Helper T cell (primary cell): Measurements from ENCODE around the genes TRIM25 and MSI2.

- PRO-cap, 2 experiments, result no peak in any of the 2 experiments
Measured at GRCh38 chr17:55732702-55733350, 10.2 kb upstream of the TMEM100 start.

DNA sequence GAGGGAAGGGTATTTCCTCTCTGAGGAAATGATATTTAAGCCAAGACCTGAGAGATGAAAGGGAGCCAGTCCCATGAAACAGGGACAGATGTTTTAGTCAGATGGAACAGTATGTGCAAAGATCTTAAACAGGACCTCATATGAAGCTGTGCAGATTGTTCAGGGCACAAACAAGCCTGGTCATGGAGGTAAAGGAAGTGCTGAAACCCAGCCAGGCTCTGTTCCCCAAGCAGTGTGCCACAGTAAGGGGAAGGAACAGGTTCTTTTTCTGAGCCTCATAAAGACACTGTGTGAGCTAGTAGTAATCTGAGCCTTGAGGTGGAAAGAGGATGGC lies 159.9 kb downstream of the ANKFN1 start:
- PRO-cap, 2 experiments, result no peak in any of the 2 experiments

DNA sequence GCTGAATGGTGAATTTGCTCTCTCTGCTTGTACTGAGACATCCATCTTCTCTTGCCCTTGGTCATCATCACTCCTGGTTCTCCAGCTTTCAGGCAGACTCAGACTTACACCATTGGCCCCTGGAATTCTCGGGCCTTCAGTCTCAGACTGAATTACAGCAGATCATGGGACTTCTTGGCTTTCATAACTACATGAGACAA lies 26.2 kb upstream of the NOG start:
- PRO-cap, 2 experiments, result peak in 2 of 2 experiments; most common minus-strand start position 133 of the sequence (in 2)

DNA sequence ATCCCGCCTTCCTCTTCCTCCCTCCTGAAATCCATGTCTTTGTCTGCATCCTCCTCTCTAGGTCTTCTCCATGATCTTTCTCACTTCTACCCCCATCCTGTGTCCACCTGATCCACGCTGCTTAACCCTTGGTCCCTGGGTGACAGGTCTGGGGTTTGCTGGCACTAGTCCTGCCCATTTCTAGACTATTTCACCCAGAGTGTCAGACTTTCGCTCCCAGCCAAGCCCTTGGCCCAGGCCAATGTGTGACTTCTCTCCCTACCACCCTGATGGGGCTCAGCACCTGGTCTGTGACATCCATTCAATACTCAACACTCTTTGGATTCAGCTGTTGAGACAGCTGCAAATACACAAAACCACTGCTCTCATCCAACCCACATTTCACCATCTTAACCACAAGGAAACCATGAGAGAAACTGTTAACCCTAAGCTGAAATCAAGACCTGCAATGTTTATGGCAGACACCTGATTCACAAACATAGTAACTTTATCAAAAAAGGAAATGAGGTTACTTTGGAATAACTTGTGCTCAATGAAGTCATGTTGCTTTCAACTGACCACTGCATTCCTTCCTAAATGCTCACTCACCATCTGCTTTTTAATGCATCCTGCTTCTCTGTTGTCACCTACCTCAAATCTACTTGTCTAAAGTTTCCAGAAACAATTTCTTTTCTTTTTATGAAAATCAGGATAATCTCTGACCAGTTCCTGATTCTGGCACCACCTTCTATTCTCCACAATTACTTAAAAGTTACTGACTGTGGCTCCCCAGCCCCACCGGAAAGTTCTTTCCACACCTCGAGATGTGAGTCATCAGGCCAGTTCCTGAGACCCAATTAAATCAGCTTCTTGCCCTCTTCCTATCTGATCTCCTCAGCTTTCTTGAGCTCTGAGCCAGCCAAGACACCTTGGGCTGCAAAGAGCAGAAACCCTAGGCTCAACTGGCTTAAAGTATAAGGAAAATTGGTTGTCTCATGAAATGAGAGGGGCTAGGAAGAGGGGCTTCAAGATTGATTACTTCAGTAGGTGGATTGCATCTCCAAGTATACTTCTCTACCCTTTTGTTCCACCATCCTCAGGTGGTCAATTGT lies 88.2 kb downstream of the NOG start:
- PRO-cap, 2 experiments, result no peak in any of the 2 experiments

DNA sequence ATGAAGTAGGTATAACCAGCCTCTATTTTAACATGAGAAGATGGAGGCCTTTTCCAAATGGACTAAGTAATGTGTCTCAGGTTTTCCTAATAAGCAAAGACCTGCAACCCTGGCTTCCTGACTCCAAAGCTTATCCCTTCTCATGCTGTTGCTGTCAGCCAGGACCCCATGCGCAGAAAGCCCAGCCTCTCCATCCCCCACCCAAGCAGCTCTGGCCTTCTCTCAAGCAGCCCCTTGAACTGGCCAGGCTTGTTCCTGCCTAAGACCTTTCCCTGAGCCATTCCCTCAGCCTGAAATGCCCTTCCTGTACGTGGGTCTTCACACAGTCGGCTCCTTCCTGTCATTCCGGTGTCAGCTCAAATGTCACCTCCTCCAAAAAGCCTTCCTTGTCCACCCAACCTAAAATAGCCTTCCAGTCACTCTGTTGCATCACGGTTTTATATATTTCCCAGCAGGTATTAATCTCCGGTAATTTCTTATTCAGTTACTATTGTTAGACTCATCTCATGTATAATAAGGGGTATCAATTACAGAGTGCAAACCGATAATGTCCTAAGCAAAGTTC lies 51.9 kb downstream of the C17orf67 start:
- PRO-cap, 2 experiments, result no peak in any of the 2 experiments

DNA sequence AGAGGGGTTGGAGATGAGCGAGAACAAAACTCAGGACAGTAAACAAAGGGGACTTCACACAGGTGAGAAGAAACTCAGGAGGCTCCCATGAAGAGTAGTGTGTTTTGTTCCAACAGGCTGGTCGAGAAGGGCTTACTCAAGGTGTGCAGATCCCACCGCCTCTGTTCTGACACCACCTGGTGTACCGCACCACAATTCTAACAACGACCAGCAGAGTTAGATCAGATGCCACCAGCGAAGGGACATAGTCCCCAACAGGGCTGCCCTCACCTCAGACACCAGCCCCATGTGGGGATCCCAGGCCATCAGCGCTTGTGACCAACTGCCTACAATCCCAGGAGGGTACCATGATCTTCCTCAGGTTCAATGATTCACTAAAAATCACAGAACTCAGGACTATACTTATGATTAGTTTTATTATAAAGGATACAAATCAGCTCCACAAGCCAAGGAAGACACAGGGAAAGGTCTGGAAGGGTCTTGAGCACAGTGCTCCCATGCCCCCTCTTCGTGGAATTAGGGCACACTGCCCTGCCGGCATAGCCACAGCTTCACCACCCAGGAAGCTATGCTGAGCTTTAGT lies 26.2 kb downstream of the TRIM25 start:
- PRO-cap, 2 experiments, result no peak in any of the 2 experiments

- PRO-cap, 2 experiments, result no peak in any of the 2 experiments
Measured at GRCh38 chr17:56888095-56889067, 25.5 kb downstream of the TRIM25 start.

DNA sequence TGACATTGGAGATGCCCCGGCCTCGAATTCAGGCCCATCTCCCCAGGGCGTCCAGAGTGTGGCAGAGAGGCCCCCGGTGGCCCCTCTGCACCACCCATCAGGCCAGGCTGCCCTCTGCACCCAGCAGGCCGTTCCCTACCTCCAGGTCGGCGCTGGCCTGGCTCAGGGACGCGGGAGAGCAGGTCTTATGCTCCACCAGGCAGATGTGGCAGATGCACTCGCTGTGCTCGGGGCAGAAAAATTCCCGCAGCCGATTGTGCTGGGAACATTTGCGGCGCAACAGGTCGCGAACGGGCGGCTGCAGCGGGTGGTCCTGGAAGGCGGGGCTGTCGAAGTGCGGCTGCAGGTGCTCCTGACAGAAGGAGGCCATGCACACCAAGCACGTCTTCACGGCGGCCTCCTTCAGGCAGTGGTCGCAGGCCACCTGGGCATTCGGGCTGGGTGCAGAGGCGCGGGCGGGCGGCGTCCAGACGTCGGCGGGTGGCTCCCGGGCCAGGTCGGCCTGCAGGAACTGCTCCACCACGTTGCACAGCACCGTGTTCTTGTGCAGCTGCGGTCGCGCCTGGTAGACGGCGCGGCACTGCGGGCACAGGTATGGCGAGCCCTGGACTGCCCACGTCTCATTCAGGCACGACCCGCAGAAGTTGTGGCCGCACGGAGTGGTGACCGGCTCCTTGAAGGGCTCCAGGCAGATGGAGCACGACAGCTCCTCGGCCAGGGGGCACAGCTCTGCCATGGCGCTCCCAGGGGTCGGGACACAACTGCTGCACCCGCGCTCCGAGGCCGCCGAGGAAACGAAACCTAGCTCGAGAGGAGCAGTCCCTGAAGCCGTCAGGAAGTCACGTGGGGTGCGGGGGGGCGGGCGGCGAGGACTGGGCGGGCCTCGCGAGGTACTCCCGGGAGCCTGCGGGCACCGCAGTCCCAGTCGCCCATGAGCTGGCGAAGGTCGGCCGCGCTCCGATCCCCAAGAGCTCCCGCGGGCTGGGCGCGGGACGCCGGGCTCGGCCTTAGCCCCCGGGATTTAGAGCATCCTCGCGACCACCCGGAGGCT lies at the start of gene TRIM25:
TRIM25 (minus strand) TSS at position 797 of the 1,051 bp plus-strand sequence.
- PRO-cap, 2 experiments, result peak in 2 of 2 experiments; most common plus-strand start position 469 of the sequence (in 2); most common minus-strand start position 796 of the sequence (in 2)

DNA sequence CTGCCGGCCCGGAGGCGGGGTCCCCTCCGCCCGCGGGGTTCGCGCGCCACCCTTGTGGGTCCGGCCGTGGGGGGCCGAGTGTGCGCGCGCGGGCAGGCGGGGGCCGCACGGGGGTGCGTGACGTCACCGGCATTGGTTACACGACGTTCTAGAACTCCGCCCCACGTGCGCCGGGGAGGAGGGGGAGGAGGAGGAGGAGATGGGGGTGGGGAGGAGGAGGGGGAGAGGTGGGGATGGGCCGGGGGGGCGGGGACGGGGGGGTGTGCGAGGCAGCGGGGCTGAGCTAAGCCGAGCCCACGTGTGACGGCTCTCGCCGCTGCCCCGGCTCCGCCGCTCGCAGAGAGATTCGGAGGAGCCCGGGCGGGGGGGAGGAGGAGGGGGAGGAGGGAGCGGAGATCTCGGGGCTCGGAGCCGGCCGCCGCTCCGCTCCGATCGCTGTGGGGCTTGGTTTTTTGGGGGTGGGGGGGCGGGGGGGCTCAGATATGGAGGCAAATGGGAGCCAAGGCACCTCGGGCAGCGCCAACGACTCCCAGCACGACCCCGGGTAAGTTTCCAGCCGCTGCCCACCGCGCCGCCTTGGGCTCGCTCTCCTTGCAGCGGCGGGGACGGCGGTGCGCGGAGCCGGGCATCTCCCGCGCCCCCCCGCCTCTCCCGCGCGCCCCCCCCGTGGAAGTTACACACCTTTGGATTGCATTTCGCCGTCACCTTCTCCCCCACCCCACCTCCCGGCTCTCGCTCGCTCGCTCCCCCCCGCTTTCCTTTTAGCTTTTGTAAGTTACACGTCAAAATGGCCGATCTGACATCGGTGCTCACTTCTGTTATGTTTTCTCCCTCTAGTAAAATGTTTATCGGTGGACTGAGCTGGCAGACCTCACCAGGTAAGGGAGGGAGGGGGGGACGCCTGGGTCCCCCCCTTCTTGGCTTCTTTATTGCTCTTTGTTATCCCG lies at the start of gene MSI2:
MSI2 (plus strand) TSS at position 263 of the 947 bp plus-strand sequence.
- PRO-cap, 2 experiments, result peak in 2 of 2 experiments; most common plus-strand start position 375 of the sequence (in 2); most common minus-strand start position 54 of the sequence (in 2)

- PRO-cap, 2 experiments, result no peak in any of the 2 experiments
Measured at GRCh38 chr17:57258411-57259009, 2.2 kb downstream of the MSI2 start.

DNA sequence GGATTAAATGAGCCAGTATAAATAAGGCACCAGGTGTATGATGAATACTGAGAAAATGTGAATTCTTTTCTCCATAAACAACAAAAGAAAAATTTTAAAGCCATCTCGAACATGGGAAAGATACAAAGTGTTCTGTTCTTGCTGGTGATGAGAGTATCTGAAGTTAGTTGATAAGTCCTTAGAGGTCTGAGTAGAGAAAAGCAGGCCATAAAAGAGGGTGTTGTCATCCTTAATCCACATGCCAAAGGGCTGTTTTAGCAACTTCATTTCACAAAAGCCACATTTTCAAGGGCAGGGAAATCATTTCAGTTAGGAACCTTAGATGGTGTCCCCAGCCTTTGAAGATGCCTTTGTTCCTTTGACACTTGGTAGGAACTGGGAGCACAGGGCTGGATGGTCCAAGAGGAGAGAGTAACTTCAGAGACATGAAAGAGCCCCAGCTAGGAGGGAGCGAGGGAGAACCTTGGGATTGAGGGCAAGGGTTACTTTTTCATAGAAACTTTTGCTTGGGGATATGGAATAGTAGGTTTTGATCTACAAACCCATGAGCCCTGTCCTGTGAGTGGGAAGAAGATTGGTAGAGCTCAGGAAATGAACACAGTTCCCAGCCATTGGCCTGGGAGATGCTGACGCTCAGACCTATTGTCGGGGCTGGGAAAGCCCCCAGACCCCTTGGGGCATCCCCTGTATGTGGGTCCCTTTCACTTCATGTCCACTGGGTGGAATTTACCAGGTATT lies 18.8 kb downstream of the MSI2 start:
- PRO-cap, 2 experiments, result no peak in any of the 2 experiments

DNA sequence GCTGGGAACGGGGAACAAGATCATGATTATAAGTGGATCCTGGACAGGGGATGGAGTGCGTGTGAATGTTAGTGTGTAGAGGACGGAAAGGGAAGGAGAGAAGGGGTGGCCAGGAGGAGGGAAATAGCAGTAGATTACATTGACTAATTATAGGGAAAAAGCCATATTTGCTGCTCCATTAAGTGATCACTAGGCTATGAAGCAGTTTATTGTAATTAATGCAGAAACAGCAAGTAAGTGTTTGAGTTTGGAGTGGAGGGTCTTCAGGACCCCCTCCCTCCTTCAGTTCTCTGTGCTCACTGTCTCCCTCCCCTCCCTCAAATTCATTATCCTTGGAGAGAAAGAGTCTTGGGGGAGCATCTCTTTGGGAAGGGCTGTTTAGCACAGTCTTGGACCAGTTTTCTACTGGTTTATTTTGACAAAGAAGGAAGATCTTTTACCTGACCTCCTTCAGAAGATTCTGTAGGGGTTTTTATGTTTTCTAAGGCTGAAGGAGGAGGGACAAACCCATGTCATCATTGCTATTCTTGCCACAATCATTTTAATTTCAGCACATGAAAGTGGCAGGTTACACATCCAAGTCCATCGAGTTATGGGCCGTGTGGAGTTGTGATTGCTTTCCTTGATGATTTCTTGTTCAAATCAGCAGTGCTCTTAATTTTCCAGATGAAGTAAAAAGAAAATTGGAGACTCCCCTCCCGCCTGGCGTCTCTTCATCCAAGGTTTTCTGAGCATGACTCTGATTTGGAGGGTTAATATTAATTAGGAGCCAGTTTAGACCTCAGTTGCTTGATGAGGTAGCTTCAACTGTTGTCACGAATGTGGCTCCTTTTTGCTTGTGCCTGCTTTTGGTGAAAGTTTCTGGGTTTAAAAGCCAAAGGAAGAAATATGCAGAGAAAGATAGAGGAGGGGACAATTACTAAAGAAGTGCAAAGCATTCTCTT lies 19.6 kb downstream of the MSI2 start:
- PRO-cap, 2 experiments, result no peak in any of the 2 experiments

- PRO-cap, 2 experiments, result no peak in any of the 2 experiments
Measured at GRCh38 chr17:57415803-57416245, 159.5 kb downstream of the MSI2 start.

DNA sequence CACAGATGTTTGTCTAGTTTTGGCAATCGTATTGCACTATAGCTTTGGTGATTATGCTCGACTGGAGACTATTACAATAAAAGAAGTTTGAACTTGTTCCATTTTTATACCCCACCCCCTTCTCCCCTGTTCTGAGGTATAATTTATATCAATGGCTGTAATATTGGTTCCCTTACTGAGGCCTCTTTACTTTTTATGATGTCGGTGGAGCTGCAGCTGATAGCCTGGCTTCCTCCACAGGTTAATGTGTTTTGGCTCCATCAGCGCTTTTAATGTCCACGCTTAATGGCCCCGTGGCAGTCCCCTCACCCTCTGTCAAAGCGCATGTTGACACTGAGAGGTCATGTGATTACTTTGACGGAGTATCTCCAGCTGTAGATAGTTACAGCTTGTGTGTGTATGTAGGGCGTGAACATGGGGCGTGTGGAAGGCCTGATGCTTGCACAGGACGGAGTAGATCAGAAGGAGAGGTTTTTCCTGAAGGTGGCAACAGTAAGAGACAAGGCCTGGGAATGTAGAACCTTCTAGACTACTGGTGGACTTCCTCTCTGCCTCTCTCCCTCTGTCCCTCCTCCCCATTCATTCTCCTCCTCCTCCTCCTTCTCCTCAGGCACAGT lies 164.7 kb downstream of the MSI2 start:
- PRO-cap, 2 experiments, result no peak in any of the 2 experiments

- PRO-cap, 2 experiments, result peak in 2 of 2 experiments; most common plus-strand start chr17:57441197 (in 2); most common minus-strand start chr17:57441088 (in 2)
Measured at GRCh38 chr17:57440724-57441606, 184.6 kb downstream of the MSI2 start.

- PRO-cap, 2 experiments, result no peak in any of the 2 experiments
Measured at GRCh38 chr17:57539602-57539876, 205.6 kb downstream of the CCDC182 start.

- PRO-cap, 2 experiments, result no peak in any of the 2 experiments
Measured at GRCh38 chr17:57553888-57554836, 190.9 kb downstream of the CCDC182 start.

- PRO-cap, 2 experiments, result no peak in any of the 2 experiments
Measured at GRCh38 chr17:57671705-57672532, 73.2 kb downstream of the CCDC182 start.

GRCh38 chr17:57682560-57683559 lies 62.2 kb downstream of the CCDC182 start:
- PRO-cap, 2 experiments, result no peak in any of the 2 experiments

DNA sequence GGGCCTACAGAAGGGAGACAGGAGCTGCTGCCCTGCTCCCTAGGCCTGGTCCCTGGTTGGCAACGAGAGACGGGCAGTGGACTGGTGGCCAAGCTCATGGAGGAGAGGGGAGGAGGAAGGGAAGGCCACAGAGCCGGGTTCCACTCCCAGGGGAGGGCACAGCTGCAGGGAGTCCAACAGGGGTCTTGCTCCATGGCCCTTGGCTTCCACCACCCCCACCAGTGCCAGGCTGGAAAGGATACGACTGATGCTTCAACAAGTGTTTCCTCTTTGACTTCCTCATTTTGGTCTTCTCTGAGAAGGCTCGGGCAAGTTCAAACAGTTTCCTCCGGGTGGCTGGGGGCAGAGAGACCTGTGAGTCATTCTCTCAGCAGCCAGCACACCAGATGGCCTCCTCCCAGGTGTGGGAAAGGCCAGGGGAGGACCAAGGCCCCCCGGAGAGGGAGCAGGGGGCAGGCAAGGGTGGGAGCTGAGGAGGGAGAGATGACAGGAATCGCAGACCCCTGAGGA lies 18.1 kb upstream of the MRPS23 start:
- PRO-cap, 2 experiments, result no peak in any of the 2 experiments